SK-N-MC (cell line): ENCODE measurements around the gene ACSL3.

DNA sequence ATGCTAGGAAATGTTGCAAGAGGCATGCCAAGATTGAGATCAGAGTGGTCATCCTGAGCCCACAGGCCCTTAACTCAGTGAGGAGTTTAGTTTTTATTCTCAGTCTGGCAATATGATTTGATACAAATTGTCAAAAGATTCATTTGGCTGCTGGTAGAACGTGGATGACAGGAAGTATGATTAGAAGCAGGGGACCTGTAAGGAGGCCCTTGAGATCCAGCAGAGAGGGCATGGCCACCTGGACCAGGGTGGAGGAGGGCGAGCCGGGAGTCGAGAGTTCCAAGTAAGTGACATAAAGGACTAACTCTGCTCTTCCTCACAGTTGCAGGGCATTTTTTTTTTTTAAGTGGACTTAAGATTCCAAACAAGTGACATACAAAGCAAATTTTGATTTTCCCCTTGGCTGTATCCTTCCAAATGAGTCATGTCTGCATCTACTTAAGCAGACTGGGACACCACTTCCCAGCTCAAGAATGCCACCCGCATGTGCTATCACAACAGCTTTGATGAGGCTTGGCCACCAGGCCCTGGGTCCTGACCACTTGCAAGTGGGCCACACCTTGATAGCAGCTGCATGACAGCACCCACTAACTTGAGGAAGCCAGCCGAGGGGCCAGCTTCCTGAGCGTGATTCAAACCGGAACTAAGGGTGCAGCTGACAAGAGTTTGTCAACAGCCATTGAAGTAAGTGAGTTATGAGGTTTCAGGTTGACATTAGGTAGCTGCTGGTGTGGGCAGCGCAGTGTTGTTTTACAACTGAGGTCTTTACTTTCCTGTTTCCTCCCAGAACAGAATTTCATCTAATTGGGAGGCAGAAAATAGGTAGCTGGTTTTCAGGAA is 54.6 kb downstream of the EPHA4 start:
- RRBS, result no CpG with 5 or more reads among the region's 9 CpGs

GRCh38 chr2:222423405-222423795 is 943 bp upstream of the SGPP2 start:
- RRBS, result no CpG with 5 or more reads among the region's 5 CpGs

GRCh38 chr2:222433324-222433906 is 9.1 kb downstream of the SGPP2 start:
- RRBS, result no CpG with 5 or more reads among the region's 6 CpGs

DNA sequence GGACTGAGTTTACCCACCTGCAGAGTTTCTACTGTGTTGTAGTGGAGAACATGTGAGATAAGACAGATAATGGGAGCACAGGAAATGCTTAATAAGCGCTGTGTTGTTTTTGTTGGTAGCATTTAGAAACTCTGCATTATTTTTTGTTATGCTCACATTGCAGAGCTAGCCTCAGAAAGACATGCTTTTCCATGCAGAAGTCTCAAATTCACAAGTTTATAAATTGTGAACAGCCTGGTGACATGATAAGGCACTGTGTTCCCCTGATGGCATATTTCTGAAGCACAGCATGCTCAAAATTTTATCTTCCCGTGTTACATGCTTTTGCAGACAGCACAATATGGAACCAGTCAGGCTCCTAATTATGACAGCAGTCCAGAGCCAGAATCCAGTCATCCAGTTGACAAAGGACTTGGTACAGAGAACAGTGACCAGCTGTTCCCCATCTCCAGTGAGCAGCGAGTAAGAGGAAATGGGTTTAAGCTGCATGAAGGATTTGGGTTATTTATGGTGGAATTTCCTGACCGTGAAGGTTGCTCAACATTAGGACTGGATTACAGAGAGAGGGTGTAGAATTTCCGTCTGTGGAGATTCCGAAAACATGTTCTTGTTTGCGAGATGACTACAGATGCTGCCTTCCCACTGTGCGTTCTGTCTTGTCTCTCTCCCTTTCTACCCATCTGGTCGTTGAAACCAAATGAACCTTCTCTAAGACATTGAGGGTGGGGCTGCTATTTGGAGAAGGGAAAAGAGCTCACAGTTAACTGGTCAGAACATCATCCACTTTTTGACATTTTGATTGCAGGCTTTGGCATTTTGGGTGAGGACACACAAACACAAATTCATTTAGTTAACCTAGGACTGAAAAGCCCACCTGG is 24.4 kb downstream of the SGPP2 start:
- RRBS, result no CpG with 5 or more reads among the region's 9 CpGs

DNA sequence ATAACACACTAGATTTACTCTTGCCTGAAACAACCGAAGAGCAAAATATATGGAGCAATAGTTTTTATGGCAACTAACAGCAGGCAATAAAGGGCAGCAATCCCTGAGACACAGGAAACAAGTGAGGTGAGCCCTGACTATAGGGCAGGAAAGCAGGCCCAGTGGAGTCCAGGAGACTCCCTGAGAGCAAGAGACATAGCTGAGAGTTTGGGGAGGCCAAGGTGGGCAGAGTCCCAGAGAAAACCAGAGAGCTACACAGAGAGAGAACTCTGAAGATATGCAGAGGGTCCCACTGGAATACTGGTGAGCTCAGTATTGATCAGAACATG is 18.8 kb downstream of the FARSB start:
- RRBS, result no CpG with 5 or more reads among the region's 1 CpG

- RRBS, result no CpG with 5 or more reads among the region's 5 CpGs
Measured at GRCh38 chr2:222796577-222797138, 64.2 kb upstream of the ACSL3 start.

- RRBS, result 1% methylated on average over 34 of the region's 60 CpGs
Measured at GRCh38 chr2:222860704-222861158, at the start of gene ACSL3. TSS of gene ACSL3 (plus strand) at chr2:222861036.

DNA sequence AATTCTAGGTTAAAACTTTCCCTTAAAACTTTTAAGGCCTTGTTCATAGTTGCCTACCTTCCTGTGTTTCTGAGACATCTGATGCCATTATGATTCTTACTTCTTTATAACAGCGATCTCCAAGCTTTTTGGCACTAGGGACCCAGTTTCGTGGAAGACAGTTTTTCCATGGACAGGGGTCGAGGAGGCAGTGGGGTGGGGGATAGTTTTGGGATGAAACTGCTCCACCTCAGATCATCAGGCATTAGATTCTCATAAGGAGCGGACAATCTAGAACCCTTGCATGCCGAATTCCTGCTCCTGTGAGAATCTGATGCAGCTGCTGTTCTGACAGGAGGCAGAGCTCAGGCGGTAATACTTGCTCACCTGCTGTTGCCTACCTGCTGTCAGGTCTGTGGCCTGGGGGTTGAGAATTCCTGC is 21.5 kb downstream of the ACSL3 start:
- RRBS, result no CpG with 5 or more reads among the region's 6 CpGs

GRCh38 chr2:222981850-222982613 is 70.0 kb upstream of the KCNE4 start:
- RRBS, result no CpG with 5 or more reads among the region's 5 CpGs

DNA sequence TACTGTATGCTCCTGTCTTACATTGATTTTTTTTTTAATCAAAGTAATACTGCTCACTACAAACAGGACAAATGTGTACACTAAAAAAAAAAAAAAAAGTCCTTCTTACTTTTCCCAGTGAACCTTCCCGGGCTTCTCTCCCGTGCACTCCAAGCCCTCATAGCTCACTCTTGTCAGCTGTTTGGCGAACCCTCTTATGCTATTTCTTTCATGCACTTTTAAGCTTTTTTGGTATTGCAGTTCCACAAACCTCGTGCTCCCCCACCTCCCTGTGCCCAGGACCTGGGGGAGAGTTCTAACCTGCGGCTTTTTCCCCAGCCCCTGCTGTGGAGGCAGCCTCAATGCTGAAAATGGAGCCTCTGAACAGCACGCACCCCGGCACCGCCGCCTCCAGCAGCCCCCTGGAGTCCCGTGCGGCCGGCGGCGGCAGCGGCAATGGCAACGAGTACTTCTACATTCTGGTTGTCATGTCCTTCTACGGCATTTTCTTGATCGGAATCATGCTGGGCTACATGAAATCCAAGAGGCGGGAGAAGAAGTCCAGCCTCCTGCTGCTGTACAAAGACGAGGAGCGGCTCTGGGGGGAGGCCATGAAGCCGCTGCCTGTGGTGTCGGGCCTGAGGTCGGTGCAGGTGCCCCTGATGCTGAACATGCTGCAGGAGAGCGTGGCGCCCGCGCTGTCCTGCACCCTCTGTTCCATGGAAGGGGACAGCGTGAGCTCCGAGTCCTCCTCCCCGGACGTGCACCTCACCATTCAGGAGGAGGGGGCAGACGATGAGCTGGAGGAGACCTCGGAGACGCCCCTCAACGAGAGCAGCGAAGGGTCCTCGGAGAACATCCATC is 721 bp downstream of the KCNE4 start:
- RRBS, result 24% methylated on average over 6 of the region's 38 CpGs

- RRBS, result no CpG with 5 or more reads among the region's 8 CpGs
Measured at GRCh38 chr2:223093250-223093731, 41.3 kb downstream of the KCNE4 start.

DNA sequence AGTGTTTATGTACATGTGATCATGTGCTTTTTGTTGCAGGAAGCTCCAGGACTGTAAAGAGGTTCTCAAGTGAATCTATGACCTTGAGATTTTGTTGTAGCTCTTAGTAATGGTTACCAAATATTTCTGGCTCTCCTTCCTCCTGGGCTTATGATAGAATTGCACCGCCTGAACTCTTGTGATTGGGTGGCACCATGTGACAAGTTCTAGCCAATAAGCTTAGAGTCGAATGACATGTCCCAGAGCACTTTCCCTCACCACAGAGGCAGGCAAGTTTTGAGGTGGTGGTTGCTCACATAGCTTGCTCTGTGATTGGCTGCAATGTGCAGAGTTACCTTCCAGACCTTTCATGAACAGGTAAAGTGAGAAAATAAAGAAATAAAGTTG is 8.9 kb upstream of the SCG2 start:
- RRBS, result no CpG with 5 or more reads among the region's 2 CpGs

DNA sequence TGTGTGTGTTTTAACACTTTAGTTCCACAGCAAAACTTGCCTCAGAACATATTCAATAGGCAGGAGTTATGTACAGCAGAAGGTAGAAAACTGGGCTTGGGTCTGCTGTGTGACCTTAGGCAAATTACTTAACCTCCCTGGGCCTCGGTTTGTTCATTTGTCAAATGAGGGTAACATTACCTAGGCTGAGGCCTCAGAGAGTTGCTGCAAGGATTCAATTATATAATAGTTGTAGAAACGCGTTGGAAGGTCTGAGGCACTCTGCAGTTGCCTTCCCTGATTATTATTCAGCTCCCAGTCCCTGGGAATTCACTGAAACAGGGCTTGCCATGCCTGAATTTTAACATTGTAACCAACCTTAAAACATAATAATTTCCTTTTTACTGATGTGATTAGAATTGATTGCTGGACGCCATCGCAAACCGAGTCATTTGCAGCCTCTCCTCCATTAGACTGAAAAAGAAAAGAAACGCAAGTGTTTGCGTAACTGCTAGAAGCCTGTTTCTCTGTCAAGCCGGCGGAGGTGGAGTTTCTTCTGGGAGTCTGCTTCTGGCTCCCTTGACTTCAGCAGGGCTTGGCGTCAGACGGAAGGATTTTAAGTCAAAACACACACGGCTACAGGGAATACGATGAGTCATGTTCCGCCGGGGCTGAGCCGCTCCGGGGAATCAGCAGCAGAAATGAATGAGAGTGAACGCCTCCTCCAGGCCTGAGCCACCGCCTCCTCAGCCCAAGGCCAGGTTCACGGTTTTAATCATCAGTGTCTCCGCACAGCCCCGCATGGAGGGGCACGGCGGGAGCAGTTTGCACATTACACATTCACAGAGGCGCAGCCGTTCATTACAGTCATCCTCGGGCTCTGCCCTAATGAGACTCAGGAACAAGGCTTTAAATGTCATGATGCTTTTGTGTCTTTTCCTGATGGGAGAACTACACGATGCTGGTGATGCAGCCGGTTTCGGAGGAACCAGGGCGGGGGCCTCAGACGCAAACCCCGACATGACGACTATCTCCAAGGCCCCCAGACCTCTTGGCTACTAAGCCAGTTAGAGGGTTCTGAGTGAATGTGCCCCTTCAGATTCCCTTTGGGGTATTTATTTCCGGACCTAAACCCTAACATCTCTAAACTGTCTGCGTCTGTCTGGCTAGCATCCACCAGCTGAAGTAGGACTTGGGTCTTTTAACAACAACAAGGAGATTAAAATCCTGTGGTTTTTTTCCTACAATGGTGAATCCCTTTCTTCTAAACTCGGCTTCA is 10.9 kb upstream of the SCG2 start:
- RRBS, result no CpG with 5 or more reads among the region's 38 CpGs

- RRBS, result no CpG with 5 or more reads among the region's 6 CpGs
Measured at GRCh38 chr2:223725369-223725887, 112.0 kb downstream of the AP1S3 start.

- RRBS, result no CpG with 5 or more reads among the region's 3 CpGs
Measured at GRCh38 chr2:223943418-223943693, 1.8 kb downstream of the WDFY1 start.

GRCh38 chr2:224440895-224441589 is 39.1 kb upstream of the FAM124B start:
- RRBS, result no CpG with 5 or more reads among the region's 7 CpGs

GRCh38 chr2:224542386-224543337 is 42.5 kb downstream of the CUL3 start:
- RRBS, result no CpG with 5 or more reads among the region's 13 CpGs

- RRBS, result no CpG with 5 or more reads among the region's 5 CpGs
Measured at GRCh38 chr2:224678322-224678955, 37.7 kb downstream of the CCDC195 start.

DNA sequence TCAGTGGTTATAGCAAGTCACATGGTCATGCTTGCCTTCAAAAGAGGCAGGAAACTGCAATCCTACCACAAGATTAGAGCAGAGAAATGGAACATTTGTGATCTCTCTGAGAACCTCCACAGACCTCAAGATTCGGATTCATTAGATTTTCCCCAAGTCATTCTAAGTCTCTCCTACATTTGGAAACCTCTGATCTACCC is 48.5 kb upstream of the CCDC195 start:
- RRBS, result no CpG with 5 or more reads among the region's 1 CpG

- RRBS, result no CpG with 5 or more reads among the region's 3 CpGs
Measured at GRCh38 chr2:226048674-226048873, 649.1 kb downstream of the NYAP2 start.